Umbilical cord (tissue), 2 donors: ENCODE data around the genes ZNF281 and KIF14.

- RAMPAGE, long total RNA: no peak
These were observed 4.2 kb downstream of the LHX9 start for GRCh38 chr1:197921246-197921902.

GRCh38 chr1:197955542-197956237 is 38.5 kb downstream of the LHX9 start:
- RAMPAGE, long total RNA: no peak

DNA sequence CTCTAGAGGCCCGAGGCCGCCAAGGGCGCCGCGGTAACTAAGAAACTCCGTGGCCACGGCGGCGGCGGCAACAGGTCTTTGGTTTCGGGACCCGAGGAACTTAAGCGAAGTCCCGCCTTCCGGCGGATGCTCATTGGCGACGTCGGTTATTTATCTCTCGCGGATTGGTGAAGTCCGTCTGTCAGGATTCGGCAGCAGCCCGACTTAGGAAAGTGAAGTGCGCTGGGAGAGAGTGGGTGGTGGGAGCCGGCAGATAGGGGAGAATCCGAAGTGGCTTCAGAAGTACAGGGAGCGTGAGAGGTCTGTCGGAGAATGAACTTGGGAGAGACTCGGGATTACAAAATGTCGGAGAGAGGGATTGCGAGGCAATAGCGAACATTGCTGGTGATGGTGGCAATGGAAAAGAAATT is 718 bp downstream of the NEK7 start:
- RAMPAGE, long total RNA: no peak

DNA sequence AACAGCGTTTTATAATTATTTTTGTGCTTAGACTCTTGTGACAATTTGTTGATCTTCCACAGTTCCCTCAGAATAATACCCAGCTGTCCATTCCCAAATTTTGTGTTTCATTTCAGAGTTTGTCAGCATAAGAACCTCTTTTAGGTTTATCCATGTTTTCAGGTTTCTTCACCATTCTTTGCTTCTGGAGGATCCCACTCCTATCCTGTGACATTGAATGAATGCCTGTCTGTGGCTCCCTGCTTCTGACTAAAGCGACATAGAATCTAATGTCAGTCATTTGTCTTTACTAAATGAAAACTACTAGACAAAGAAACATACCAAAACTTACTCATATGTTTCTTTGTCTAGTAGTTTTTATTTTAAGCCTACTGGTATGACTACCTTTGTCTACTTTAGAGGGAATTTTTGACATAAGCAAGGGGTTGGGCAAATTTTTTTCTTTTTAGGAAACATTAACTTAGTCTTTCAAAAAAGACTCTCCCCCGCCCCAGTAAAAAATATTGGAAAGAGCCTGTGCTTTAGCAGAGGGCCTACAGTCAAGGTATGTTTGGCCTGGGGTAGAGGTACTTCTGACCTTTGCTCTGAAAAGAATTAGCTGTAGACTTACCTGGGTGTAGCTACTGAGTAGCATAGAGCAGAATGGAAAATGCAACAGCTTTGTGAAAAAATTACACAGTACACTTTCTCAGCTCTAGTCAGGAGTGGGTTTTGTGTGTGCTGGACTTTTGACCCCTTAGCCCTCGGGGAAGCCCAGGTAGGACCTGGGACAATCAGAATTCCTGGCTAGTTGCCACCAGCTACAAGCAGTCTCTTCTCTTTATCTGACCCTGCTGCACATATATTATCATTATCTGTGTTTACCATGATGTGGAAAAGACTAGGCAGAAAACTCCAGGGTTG is 5.0 kb downstream of the NEK7 start:
- RAMPAGE, long total RNA: no peak

DNA sequence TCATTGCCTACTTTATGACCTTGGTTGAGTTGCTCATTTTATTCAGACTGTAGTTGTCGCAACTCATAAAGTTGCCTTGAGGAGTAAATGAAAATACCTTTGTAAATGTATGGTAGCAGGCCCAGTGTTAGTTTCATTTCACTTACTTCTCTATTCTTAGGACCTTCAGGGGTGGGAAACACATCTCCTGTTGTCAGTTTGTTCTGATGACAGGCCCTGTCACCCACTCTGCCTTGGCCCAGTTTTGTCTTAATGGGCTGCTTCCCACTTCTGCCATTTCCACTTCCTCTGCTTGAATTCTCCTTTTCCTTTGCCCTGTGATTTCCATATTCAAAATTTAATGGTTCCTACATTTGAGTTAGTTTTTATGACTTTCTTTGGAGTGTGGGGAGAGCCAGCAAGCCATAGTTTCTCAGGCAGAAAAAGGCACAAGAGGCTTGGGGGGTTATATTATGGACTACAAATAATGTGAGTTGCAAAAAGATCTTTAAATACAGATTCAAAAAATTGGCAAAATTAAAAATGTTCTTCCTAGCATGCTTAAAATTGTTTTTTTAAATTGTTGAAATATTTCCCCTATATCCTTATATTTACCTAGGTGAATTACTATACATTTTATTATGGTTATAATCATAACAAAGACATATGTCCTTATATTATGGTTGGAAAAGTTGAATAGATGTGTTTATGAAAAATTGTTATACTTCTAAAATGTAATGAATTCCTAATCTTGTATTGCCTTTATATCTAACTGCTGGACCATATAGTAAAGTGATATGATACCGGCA is 5.8 kb downstream of the NEK7 start:
- RAMPAGE, long total RNA: no peak

DNA sequence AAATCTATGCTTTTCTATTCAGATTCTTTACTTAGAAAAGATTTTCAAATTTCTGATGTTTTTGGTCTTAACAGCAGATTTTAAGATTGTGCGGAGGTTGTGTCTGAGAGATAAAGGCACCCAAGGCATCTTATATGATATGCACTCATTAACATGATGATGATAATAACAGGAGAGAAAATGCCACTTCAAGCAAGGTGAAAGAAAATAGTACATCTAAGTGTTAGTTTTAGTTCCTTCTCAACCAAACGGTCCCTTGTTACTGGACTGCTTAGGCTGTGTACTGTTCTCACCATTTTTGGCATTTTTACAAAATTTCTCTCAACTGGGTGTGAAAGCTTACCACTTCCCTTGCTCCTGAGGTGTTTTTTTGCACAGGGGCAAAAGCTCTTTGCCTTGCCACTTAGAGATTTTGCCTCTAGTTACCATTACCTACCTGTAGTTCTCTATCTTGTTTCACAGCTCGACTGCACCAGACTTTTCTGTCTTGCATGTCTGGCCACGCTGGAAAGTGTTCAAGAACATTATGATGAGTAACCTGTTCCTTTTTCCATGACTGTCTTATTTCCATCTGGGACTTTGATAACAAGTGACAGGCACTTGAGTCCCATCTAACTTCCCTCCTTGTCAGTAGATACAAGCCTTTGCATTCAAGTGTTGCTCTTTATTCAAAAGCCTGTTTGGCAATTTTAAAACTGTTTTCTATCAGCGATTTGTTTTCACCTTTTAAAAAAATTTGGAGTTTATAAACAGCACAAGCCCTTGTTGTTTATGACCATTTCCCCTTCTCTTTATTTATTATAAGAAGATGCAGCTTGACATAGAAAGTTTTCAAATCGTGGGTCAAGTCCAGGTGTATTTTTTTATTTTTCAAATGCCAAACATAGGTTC is 10.7 kb downstream of the NEK7 start:
- RAMPAGE, long total RNA: no peak

DNA sequence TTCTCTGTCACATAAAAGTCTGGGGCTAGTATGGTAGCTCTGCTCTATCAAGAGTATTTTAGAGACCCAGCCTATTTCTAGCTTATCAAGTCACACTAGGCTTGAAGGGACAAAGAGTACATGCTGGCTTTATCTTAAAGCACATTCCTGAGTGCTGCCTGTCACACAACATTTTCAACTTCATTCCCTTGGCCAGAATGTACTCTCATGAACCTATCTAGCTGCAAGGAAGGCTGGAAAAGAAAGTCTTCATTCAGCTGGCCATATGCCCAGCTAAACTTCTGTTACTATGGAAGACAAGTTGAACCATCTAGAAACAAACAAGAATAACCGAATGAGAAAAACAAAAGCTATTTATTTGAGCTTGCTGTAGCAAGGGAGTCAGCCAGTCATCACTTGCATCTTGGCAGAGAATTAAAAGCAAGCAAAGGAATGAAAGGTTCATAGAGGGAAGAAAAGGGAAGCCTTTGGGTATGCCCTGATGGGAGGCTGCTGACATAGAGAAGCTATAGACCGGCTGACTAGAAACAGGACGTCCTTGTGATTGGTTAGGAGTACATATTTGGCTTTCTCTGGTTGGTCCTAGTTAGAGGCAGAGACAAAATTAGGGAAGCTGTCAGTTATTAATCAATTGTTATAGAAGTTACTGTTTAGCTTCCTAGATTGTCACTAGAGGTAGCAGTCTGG is 108.4 kb downstream of the NEK7 start:
- RAMPAGE, long total RNA: no peak

DNA sequence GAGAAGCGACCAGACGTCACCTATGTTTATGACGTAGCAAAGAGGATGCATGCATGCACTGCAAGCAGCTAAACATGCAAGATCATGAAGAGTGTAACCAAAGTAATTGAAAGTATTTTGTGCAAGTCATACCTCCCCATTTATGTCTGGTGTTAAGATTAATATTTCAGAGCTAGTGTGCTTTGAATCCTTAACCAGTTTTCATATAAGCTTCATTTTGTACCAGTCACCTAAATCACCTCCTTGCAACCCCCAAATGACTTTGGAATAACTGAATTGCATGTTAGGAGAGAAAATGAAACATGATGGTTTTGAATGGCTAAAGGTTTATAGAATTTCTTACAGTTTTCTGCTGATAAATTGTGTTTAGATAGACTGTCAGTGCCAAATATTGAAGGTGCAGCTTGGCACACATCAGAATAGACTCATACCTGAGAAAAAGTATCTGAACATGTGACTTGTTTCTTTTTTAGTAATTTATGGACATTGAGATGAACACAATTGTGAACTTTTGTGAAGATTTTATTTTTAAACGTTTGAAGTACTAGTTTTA is 162.7 kb downstream of the NEK7 start:
- RAMPAGE, long total RNA: no peak

DNA sequence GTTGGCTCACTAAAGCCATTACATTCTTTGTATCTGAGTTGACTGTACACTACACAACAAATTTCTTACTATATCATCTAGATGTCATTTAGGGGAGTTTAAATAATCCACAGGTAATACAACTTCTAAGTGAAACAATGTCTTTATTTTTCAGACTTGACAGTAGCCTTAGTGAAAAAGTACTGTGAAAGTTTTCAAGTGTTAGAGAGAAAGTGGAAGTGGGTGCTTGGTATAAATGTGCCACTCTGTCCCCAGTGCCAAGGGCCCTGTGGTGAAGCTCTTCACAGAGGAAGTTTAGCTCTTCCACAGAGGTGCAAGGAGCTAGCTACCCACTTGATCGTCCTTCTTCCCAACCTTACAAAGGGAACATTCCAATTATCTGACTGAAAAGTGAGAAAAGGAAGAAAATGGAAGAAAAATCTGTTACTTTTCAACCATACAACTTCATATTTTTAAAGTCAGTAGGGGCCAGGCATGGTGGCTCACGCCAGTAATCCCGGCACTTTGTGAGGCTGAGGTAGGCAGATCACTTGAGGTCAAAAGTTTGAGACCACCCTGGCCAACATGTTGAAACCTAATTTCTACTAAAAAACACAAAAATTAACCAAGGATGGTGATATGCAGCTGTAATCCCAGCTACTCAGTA is 41.1 kb upstream of the PTPRC start:
- RAMPAGE, long total RNA: no peak

DNA sequence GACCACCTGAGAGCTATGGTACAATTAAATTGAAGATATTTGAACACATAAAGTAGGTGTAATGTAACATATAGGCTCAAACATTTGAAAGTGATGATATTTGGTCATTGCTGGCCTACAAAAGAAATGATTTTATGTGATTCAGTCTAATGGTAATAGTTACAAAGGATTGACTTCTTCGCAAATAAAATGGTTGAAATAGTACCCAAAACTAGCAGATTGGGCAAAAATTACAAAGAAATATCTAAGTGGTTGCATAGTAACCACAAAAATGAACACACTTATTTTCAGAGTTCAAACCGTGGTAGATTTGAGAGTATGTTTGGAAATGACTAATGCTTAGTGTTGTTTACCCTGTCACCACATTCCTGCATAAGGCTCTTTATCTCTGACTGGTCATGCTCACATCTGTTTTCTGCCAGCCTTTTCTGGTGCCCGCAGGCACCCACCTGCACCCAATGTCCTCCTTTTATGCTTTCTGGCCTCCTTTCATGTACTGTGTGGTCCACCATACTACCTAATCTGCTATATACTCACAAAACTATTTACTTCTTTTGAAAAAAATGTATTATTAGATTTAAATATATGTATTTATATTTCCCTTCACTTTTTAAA is 30.2 kb downstream of the PTPRC start:
- RAMPAGE, long total RNA: no peak

DNA sequence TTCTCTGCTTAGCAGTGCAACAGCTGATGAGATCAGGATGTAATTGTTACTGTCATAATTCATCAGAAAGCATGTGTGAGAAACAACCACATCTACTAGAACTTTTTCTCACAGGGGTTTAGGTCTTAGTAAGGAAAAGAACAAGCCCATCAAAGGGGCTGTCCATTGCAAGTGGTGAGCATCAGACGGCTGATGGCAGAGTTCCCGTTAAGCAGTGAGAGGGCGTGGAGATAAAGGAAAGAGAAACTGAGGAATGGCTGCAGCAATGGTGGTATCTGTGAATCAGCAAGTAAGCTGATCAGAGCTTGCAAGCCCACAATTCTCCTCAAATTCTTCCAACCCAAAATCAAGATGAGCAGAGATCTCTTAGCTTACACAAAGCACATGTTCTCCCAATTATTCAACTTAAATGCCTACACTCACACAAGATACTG is 64.7 kb downstream of the PTPRC start:
- RAMPAGE, long total RNA: no peak

DNA sequence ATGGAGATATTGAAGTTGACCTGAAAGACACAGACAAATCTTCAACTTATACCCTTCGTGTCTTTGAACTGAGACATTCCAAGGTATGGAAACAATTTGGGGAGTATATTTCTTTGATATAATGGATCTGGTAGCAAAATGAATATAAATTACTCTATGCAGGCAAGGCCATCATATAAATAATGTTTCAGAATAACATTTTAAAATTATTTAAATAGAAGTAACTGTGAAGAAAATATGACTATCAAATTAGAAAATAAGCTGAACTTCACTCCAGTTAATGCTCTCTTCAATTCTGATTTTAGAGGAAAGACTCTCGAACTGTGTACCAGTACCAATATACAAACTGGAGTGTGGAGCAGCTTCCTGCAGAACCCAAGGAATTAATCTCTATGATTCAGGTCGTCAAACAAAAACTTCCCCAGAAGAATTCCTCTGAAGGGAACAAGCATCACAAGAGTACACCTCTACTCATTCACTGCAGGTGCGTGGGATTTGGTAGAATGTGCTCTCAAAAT is 113.5 kb downstream of the PTPRC start:
- RAMPAGE, long total RNA: no peak

- RAMPAGE, long total RNA: no peak
These were observed 264.4 kb downstream of the PTPRC start for GRCh38 chr1:198903137-198903798.

GRCh38 chr1:199448784-199449059 is 578.8 kb upstream of the NR5A2 start:
- RAMPAGE, long total RNA: no peak

DNA sequence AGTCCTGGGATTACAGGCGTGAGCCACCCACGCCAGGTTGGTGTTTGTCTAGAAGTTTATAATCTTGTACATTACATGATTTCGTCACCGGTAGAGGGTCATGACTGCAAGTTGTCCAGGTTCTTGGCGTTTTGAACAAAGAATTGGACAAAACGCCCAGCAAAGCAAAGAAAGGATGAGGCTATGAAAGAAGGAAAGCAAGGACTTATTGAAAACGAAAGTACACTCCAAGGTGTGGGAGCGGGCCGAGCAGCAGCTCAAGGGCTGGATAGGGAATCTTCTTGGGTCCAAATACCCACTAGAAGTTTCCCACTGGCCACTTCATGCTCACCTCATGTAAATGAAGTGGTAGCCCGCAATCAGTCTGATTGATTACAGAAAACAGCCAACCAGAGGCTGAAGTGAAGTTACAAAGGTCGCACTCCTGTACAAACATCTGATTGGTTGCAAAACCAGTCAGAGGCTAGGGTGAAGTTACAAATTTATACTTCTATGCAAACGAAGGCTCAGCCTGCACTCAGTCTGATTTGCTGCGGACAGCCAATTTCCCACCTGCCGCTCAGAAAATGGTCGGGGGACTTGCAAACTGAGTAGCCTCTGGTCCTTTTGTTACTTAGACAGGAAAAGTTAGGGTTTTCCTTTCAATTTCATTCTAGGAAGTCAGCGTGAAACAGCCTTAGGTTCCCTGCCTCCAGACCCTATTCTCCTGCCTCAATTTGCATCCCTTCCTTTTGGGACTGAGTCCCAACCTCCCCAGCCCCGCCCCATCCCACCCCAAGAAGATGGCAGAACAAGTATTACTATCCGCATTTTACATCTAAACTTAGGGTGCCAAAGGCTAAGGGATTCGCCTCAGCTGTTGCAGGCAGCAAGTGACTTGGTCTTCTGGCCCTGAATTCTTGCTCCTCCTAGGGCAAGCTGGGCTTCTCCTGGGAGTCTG is 161.7 kb upstream of the NR5A2 start:
- RAMPAGE, long total RNA: no peak

- RAMPAGE, long total RNA: no peak
These were observed 15.6 kb downstream of the NR5A2 start for GRCh38 chr1:200043101-200043421.

DNA sequence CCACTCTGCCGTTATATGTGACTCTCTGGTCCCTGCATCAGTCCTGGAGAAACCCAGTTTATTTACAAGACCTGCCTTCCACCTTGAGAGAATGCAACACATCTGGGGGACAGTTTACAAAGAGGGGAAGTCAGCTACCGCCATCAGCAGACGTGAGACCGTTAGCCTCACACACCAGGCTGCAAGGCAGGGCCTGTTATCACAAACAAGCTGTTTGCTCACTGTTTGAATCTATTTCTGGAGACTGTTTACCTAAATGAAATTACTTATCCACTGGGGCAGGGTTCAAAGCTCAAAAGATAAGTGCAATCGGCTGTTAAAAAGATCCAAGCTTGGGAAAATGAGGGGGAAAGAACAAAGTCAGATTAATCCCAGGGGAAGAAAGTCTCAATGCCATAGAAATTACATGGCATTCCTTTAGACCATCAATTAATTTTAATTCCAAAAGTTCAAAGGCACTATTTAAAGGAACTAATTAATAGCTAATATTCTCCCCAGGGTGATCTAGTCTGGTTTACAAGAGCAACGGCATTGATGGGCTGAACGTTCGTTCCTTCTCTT is 134.4 kb downstream of the ZNF281 start:
- RAMPAGE, long total RNA: no peak

DNA sequence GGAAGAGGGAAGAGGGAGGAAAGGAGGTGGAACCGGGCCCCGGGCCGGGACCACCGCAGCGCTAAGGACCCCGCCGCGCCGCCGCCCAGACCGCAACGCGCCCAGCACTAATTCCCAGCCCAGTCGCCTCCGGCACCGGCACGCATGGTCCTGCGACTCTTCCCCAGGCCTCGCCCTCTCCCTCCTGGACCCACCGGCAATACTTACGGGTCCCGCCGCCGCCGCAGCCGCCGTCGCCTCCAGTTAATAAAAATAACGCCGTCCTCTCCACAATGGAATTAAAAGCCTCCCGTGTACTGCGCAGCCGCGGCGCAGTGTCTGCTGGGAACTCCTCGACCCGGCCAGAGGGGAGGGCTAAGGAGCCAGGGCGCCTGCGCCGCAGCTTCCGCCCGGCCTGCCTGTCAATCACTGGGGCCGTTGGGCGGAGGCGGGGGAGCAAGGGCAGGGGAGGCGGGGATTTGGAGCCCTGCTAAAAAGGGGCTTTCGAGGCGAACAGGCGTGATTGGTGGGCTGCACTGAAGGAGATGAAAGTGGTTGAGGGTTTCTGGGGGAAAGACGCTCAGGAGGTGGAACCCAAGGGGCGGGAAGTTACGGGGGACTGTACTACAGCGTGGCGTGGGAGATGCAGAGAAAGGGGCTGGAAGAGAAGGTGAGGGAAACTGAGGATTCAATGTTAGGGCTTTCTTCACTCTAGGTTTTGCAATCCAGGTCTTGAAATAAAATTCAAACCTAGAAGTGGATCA is at the start of gene ZNF281:
TSS of gene ZNF281 (minus strand) at position 298 of the 743 bp plus-strand sequence.
- RAMPAGE, long total RNA: no peak

DNA sequence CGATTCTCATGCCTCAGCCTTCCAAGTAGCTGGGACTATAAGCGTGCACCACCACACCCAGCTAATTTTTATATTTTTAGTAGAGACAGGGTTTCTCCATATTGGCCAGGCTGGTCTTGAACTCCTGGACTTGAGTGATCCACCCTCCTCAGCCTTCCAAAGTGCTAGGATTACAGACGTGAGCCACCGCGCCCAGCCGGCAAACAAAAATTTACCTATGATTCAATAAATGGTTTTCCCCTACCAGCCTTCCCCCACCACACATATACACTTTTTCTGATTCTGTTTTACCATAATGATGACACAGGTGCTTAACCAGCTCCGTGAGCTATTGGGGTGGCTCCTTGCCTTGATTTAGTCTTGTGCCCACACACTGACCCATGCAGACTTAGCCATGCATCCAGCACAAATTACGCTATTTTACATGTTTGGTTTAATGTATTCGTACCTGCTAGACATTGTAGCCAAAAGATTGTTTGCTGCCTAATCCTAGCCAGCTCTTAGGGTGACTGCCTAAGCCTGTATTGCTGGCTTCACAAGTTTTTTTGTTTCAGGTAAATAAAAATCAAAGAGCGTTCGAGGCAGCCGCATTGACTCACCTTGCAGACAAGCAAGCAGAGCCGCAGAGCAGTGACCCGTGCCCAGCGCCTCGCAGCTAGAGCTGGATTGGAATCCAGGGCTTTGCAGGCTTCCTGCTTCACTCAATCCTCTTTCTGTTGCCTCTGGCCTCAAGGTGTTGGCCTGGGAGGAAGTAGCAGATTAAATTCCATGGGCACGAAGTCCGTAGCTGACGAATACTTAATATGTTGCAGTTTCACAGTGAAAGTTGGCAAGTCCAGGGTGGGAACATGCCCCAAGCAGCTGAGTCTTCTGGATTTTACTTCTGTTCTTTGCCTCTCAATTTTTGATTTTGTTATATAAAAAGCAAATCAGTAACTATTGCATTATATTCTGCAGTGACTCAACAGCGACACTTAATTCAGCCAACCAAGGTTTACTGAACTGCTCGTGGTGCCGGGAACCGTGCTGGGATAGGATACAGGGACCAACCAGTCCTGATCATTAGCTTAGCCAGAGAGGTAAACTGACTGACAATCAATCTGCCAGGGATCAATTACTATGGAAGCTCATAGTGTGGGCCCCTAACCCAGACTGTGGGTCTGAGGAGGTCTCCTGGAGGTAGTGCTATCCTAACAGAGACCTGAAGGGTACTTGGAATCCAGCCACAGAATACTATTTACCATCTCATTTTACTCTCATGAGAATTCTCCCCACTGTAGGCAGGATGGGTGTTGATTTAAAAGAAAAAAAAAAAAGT is 68.0 kb upstream of the ZNF281 start:
- RAMPAGE, long total RNA: no peak

- RAMPAGE, long total RNA: no peak
These were observed at the start of gene KIF14 for GRCh38 chr1:200620037-200621138. Gene KIF14 (minus strand): TSS chr1:200620751.